Subcutaneous preadipocyte (primary cell): ENCODE data around the genes APOM, MPIG6B and VWA7.

GRCh38 chr6:31619624-31620487, 659 bp upstream of the PRRC2A start:
- CAGE, long polyA plus RNA, result no peak

- CAGE, long polyA plus RNA, result no peak
Observed at GRCh38 chr6:31639408-31640117, 12.9 kb downstream of the BAG6 start.

DNA sequence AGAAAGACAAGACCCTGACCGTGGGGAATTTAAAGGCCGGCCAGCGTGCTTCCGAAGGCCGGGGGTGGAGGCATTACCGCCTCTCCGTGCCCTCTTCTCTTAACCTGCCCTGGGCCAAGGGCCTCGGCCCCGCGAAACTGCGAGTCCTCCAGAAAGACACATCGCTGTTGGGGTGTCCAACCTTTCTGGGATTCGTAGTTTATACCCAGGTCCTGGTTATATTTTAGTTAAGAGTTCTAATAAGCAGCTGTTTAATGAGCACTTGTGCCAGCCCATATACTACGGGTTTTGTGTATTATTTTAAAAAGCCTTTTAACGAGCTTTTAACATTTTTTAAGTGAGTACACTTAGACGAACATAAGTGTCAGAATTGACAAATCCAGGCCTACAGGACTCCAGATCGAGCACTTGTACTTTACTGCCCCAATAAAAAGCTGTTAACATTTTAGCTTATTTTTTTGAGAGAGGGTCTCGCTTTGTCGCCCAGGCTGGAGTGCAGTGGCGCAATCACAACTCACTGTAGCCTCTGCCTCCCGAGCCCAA, 850 bp upstream of the BAG6 start:
- CAGE, long polyA plus RNA, result no peak

- CAGE, long polyA plus RNA, result no peak
Observed at GRCh38 chr6:31655338-31656443, at the start of gene APOM. TSS of gene APOM (plus strand) at chr6:31655894.

- CAGE, long polyA plus RNA, result no peak
Observed at GRCh38 chr6:31661320-31661594, 679 bp upstream of the C6orf47 start.

DNA sequence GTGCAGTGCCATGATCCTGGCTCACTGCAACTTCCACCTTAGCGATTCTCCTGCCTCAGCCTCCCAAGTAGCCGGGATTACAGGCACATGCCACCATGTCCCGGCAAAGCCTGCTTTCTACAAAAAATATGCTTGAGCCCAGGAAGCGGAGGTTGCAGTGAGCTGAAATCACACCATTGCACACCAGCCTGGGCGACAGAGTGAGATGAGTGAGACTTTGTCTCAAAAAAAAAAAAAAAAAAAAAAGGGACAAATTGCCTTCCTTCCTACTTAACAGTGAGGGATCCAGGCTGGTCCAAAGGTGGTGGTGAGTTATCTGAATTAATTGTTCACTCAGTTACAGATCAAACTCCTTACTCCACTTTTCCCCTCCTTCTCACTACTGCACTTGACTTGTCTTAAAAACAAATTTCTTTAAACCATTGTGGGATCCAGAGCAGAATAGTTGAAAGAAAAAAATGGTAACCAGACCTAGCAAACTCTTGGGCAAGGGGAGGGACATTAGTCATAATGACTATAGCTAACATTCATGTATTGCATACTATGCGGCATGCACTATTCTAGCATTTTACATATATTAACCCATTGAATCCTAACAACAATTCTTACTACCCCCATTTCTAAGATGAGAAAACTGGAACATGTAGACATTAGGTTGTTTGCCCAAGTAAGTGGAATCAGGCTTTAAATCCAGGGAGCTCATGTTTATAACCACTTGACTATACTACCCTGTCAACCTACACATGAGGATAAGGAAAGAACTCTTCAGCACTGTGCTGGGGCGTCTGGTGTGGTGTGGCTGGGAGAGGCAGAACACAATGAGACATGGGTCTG, 1.6 kb downstream of the GPANK1 start:
- CAGE, long polyA plus RNA, result no peak

DNA sequence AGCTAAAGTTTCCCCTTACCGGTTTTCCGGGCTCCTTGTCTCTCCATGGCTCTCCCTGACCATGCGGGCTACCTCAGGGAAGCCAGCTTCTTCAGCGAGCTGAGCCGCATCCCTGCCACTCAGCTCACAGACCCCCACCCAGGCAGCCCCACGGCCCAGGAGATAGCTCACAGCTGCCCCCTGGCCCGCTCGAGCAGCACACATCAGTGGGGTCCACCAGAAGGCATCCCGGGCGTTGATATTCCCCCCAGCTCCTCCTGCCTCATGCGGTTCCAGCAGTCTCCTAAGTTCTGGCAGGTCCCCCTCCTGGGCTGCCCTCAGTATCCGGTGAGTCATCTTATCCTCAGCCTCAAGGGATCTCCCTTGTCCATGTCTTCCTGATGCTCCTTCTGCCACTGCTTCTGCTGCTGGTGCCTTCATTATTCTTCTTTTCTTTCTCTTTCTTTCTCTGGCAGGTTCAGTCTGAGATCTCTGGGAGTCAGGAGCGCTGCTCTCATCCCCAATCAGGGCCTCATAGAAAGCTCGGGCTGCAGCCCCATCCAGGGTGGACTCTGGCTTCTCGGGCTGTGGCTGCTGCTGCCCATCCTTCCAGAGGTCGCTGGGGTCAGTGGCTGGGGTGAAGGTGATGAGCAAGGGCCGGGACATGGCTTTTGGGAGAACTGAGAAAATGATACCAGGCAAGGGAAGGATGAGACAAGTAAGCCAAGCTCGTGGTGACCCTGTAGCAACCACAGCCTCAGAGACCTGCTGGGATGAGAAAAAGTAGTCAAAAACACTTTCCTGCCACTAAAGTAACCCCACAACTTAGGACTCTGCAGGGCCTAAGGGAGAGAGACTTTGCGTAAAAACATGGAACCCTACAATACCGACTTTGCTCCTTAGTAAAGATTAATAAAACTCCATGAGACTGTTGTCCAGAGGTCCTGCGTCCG, 697 bp downstream of the GPANK1 start:
- CAGE, long polyA plus RNA, result no peak

- CAGE, long polyA plus RNA, result no peak
Observed at GRCh38 chr6:31703515-31703739, 303 bp upstream of the ABHD16A start.

GRCh38 chr6:31723116-31723972, at the start of gene MPIG6B:
TSS of gene MPIG6B (plus strand) at chr6:31723373.
- CAGE, long polyA plus RNA, result no peak

GRCh38 chr6:31724345-31724803, 1.2 kb downstream of the MPIG6B start:
- CAGE, long polyA plus RNA, result no peak

DNA sequence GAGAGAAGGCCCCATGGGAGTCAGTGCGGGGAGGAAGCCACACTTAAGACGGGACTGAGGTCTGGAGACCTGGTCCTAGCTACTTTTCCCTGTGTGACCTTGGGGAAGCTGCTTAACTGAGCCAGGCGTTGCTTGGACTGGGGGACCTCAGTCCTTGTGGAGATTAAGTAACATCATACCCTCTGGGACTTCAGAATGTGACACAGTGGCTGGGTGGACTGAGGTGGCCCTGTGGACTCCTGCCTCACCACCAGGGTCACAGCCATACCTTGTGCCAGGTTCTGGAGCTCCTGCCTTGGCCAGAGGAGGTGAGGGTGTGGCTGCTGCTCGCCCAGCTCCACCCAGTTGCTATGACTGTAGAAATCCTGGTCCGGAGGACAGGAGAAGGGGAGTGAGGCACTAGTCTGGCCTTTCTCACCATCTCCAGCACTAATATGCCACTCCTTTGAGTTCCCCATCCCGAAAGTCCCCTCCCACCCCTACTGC, 2.0 kb downstream of the VWA7 start:
- CAGE, long polyA plus RNA, result no peak

DNA sequence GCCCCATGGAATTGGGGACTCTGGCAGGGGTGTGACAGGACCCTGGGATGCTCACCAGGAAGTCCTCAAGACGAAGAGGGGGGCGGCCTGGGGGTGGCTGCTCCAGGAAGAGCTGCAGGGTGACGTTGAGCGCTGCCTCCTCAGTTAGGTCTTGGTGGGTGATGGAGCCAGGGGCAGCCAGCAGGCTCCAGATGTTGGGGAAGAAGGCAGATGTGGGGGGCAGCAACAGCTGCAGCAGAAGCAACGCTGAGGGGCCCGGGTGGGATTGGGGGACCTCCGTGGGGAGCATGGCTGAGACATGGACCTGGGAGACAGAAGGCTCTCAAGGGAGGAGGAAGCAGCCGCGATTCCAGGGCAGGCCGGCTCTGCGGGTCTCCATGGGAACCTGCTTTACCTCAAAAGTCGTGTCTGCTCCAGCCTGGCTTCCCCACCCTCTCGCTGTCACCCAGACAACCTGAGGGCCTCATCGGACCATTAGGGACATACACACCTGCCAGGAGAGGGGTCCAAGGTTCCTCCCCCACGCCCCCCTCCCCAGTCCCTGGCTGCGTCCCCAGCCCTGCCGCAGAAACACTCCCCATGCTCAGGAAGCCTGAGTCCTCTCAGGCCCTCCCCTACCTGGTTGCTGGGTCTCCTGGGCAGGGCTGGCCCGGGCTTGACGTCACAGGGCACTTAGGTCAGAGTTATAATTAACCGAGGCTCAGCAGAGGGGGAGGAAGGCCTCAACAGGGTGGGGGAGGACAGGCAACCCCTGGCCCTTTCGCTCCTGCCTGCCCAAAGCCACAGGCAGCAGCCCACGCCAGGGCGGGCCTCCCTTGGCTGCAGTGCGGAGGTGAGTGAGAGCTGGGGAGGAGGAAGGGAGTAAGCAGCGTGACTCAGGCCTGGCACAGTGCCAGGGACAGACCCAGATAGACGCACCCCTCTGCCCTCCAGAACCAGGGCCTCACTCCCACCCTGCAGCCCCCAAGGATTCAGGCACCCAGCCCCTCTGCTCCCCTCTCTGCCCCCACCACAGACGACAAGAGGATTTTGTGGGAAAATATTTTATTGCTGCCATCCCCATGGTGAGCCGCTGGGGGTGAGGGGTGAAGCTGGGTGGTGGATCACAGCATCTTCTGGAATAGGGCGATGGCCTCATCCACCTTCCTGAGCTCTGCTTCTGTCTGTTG, at the start of gene VWA7:
VWA7 (minus strand) TSS at position 838 of the 1,169 bp plus-strand sequence.
- CAGE, long polyA plus RNA, result no peak

- CAGE, long polyA plus RNA, result no peak
Observed at GRCh38 chr6:31819448-31819826, 4.1 kb downstream of the HSPA1A start.

DNA sequence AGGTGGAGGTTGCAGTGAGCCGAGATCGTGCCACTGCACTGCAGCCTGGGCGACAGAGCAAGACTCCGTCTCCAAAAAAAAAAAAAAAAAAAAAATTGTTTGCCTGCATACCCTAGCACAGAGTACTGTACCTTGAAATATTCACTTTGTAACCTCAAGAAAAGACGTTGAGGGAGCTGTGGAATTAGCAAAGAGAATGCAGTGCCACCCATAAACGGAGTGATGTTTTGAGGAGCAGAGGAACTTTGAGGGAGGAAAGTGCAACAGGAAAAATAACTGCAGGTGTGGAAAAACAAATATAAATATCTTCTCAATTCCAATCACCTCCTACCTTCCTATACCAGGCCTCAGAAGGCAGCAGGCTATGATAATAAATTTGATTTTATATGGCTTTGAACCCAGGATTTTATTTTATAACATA, 5.2 kb downstream of the HSPA1A start:
- CAGE, long polyA plus RNA, result no peak

DNA sequence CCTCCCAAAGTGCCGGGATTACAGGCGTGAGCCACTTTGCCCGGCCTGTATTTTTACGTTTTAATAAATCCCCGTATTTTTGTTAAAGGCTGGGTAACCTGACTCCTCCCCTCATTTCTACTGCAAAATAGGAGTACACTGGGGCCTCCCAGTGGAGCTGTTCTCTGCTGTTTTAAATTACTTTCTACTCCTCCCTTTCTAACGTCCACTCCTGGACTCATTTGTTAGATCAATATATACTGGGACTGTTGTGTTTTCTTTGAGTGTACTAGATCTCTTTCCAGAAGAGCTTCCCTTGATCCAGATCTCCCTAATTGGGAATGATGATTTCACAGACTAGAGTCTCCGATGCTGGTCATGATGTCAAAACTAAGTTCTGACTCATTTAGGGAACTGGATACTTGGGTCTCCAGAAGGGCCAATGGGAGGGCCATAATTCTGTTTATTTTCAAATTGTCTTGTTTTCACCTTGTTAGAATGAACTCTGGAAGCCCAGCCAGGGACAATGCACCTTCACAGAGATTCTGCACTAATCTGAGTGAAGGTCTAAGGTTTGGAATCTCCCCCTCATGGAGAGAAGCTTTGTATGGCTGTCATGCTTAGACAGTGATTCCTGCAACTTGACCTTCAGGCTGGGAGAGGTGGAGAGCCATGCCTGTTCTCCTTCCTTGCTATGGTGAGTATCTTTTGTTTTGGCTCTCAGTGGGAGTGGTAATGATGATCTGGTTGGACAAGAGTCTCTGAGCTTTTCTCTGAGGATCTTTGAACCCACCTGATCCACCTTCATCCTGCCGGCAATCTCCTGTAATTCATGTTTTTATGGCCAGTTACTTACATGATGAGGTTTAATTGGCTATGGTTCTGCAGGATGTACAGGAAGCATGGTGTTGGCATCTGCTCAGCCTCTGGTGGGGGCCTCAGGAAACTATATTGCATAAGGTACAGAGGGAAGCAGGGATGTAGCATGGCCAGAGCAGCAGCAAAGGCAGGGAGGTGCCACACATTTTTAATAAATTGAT, 9.5 kb downstream of the HSPA1B start:
- CAGE, long polyA plus RNA, result no peak

DNA sequence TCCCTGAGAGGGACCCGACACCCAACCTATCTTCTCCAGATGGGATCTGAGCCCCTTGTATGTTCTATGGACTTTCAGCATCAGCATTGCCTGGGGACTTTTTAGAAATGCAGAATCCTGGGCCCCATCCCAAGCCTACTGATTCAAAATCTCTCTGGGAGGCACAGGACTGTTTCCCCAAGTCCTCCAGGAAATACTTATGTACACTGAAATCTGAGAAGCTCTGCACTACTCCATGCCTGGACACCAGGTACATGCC, 1.5 kb upstream of the SLC44A4 start:
- CAGE, long polyA plus RNA, result no peak

DNA sequence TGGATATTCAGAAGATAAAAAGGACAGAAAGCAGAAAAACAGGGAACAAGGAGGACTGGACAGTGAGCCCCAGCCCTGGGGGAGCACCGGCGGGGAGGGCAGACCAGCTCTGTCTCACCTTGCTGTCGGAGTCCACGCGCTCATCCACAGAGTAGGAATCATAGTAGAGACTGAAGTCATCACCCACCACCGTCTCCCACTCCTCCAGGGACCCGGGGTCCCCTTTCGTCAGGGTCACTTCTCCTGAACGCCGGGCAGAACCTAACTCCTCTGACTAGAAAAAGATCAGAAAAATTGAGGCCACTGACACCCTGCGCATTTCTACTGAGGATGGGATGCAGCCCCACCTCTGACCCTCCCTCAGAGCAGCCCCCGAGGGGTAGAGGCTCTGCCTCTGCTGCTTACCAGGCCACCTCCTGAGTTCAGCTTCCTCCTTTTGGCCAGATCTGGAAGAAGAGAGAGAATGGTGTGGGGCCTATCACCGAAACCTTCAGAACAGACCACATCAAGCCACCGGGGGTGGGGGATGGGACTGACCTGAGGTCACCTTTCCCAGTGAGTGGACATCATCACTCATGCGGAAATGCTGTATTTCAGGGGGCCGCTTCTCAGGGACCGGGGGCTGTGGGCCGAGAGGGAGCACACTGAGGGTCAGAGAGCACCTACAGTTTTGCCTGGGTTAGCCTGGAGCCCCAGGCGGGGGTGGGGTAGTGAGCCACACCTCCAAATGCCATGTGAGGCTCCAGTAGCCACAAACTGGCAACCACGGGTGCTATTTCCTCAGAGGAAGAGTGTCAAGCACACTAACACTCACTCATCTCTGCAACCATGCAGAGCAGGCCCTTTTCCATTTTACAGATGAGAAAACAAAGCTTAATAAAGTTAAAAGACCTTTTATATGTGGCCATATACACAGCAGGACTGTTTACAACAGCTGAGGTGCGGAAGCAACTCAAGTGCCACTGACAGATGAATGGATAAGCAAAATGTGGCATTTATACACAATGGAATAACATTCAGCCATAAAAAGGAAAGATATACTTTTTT, 4.9 kb downstream of the EHMT2 start:
- CAGE, long polyA plus RNA, result no peak

GRCh38 chr6:31902398-31902629, 428 bp upstream of the ZBTB12 start:
- CAGE, long polyA plus RNA, result no peak

DNA sequence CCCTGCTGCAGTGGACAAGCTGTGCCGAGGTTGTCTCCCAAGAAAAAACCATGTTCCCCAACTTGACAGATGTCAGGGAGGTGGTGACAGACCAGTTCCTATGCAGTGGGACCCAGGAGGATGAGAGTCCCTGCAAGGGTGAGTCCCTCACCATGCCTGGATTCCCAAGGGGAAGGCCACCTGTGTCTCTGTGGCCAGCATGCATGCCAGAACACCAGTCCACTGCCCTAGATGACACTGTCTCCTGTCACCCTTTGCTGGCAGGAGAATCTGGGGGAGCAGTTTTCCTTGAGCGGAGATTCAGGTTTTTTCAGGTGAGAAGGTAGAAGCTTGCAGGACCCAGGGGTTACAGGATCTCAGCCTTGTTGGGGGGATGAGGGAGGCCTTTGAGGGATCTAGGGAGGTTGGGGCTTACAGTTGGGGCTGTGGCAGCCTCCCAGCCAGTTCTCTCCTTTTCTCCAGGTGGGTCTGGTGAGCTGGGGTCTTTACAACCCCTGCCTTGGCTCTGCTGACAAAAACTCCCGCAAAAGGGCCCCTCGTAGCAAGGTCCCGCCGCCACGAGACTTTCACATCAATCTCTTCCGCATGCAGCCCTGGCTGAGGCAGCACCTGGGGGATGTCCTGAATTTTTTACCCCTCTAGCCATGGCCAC, 1.1 kb upstream of the CFB start:
- CAGE, long polyA plus RNA, result no peak

GRCh38 chr6:31969616-31970520, 2.1 kb downstream of the DXO start:
- CAGE, long polyA plus RNA, result no peak